Right atrium auricular region (tissue), 2 donors: ENCODE data around the genes RFC1 and RBM47.

GRCh38 chr4:39043444-39044255 lies 11.4 kb upstream of the TMEM156 start:
- PRO-cap: bidirectional peak, plus-strand start at chr4:39043645, minus-strand start at chr4:39043562; bidirectional peak, plus-strand start at chr4:39044074, minus-strand start at chr4:39043956
- RAMPAGE, long total RNA, 2 experiments: no peak in any of the 2 experiments

DNA sequence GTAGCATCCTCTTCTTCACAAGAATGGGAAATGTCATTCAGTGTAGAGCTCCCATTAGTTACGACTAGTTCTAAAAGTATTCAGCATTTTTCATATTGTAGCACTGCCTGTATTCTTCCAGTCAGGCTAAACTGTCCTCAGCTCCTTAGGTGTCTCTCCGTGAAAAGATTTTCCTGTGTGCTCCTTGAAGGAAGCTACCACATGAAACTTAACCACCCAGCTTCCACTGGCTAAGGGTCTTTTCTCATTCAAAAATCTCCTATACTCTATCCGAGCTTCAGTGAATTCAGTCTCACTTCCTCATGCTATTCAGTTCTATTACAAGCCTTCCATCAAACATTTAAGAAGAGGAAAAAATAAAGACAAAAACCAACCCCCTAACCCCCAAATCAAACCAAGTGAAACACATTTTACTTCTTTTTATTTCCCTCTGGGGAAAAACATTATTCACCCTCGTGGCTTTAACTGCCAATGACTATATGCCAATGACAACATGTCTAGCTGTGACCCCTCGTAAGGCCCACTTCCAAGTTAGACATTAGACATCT lies 16.2 kb upstream of the WDR19 start:
- PRO-cap: no peak
- RAMPAGE, long total RNA, 2 experiments: no peak in any of the 2 experiments

- PRO-cap: no peak
- RAMPAGE, long total RNA, 2 experiments: no peak in any of the 2 experiments
Measured at GRCh38 chr4:39341225-39341520, 25.0 kb downstream of the RFC1 start.

GRCh38 chr4:39353011-39354170 lies 12.8 kb downstream of the RFC1 start:
- PRO-cap: no peak
- RAMPAGE, long total RNA, 2 experiments: no peak in any of the 2 experiments

GRCh38 chr4:39365462-39366751 lies at the start of gene RFC1:
Gene RFC1, minus strand, starts transcription at chr4:39366362.
- PRO-cap: bidirectional peak, plus-strand start at chr4:39366416, minus-strand start at chr4:39366348
- RAMPAGE, long total RNA, 2 experiments: start-site peak on the minus strand in 2 of 2 experiments, at chr4:39366338-39366370 at its widest, 277 to 352 reads per replicate

DNA sequence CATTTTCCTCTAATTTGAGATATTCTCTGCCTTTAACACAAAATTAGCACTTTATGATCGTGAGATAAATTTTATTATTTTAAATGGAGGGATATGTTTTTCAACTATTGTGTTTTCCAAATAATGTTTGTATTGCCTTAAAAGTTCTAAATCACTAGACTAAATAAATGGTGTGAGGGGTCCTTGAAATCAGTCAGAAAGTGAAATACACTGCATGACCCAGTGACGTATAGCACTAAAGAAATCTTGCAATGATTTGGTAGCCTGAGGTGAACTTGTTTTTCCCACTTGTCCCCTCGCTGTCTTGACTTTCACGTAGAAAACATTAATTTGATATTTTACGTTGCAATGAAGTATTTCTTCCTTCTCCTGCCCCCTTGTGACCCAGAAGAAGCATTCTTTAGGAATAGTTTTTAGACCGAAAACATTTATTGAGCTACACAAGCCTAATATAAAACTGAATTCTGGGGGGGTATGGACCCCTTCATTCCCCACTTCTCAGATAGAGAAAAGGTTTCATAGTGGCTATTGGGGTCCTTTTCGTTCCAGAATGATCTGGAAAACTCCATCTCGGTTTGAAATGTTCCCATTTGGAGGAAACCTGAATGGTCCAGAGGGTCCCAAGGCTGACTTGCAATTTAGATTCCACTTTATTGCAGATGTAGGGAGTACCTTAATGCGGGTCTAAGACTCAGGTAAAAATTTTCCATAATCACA lies 3.7 kb downstream of the KLB start:
- PRO-cap: no peak
- RAMPAGE, long total RNA, 2 experiments: no peak in any of the 2 experiments

DNA sequence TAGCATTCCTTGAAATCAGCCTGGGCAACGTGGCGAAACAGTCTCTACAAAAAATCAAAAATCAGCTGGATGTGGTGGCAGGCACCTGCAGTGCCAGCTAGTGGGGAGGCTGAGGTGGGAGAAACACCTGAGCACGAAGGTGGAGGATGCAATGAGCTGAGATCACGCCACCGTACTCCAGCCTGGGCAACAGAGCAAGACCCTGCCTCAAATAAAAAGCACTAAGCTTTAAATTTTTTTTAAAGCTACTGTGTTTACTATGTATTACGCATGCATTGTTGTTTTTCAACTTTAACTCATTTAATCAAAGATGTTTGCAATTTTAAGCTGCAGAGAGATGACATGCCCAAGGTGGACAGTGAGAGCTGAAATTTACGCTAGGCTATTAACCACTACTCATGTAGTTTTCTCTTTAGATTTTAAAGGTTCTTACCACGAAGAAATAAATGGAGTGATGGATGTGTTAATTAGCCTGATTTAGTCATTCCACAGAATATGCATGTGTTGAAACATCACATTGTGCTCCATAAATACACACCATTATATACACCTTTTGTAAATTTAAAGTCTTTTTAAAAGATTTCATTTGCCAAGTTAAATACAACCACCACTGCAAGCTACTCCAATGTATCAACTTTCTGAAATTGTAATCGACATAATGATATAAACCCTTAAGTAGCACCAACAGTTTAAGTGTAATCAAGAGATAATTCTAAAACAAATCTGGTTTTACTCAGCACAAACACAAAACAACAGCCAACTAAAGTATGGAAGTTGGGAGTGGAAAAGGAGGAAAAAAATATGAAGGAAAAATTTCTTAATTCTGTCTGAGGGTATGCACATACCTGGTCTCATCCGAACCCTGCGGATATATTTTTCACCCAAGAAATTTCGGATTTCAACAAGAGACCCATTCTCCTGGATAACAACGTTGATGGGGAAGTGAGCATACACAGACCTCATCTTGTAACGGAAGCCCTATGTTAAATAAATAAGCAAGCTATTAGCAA lies 2.9 kb downstream of the RPL9 start:
- PRO-cap: no peak
- RAMPAGE, long total RNA, 2 experiments: no peak in any of the 2 experiments

DNA sequence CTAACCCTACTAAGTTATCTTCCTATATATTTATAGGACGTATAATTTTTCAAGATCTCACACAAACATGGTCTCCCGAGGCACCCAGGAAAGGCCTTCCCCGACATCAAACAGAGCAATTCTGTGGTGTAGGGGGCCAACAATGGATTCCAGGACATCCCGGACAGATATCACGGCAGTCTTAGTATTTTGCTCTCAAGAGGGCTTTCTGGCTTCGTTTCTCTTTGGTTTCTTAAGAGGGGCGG lies 706 bp downstream of the UGDH start:
- PRO-cap: no peak
- RAMPAGE, long total RNA, 2 experiments: no peak in any of the 2 experiments

DNA sequence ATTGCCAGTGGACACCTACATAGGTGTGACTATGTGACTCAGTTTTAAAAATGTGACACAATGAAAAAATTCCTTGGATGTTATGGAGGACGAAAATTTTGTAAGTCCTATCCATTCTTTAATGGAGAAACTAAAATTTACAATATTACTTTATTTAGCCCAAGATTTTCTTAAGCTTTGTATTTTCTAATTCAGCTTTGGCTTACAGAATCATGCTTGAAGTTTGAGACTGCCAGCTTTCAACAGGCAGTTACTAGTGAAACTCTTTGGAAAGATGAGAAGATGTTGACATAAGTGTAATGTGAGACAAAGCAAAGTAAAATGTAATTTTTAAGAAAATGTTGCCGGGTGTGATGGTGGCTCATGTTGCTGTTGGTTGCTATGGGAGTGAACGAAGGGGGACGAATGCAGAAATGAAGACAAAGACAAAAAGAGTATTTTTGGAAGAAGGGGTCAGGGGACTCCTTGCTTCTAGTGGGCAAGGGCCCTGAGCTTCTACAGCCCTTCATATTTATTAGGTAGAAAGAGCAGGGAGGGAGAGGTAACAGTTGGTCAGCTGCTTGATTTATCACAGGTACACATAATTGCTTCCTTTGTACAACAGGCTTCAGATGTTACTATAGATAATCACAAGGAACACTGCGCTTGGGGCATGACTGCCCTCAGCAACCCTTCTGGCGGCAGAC lies 11.8 kb upstream of the UGDH start:
- PRO-cap: no peak
- RAMPAGE, long total RNA, 2 experiments: no peak in any of the 2 experiments

DNA sequence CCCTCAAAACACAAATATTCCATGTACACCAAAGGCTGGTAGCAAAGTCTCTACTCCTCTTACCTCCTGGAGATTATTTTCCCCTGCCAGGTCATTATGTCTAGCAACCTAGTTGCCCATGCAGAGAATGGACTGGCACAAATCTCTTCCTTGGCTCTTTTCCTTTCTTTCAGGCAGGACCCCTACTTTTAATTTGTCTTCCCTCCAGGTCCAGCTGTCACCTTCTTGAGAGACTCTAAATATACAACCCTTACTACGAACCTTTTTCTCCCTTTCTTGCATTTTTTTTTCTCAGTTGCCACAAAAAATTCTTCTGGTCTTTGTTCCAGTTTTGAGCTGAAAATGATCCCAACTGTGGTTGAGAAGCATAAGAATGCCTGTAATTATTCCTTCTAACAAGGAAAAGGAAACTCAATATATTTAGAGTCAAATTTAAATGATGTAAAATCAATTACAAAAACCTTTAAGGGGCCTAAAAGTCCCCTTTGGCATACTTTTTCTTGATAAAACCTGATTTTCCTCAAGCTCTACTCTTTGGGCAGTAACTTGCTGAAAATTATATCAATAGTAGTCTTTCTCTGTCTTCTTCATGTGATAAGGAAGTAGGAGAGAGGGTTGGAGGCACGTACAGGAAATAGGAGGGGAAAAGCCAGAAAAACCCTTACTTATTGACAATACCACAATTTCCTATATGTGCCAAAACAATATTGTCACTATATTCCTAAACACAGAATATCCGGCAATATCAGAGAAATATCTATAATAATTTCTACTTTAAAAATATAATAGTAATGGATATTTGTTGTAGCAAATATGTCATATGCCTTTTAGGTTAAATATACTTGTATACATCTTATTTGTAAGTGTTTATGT lies 9.4 kb downstream of the RHOH start:
- PRO-cap: no peak
- RAMPAGE, long total RNA, 2 experiments: no peak in any of the 2 experiments

DNA sequence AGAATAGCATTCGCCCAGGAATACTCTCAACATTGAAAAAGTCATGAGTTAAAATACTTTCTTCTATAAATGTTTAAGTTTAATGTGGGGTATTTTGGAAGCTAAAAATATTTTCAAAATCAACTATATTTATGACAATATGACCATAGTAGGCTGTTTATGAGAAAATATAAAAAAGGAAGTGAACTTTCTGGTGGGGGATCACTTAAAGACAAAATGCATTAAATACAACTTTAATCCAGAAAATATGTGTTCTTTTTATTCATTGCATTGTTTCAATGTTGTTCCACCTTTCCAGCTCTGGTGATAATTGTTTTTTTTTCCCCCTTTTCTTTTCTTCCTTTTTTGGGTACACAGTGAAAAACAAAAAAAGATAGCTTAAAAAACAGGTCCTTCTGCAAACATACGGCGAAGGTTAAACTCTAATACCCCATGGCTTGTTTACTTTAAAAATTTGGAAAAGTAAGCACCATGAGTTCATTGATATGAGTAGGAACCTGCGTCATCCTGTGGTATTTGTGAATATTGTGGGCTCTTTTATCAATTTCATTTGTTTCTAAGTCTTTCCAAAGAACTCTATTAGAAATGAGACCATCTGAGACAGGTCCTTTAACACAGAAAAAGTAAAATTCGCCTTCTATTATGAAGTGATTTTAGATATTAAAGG lies 123.4 kb downstream of the CHRNA9 start:
- PRO-cap: no peak
- RAMPAGE, long total RNA, 2 experiments: no peak in any of the 2 experiments

DNA sequence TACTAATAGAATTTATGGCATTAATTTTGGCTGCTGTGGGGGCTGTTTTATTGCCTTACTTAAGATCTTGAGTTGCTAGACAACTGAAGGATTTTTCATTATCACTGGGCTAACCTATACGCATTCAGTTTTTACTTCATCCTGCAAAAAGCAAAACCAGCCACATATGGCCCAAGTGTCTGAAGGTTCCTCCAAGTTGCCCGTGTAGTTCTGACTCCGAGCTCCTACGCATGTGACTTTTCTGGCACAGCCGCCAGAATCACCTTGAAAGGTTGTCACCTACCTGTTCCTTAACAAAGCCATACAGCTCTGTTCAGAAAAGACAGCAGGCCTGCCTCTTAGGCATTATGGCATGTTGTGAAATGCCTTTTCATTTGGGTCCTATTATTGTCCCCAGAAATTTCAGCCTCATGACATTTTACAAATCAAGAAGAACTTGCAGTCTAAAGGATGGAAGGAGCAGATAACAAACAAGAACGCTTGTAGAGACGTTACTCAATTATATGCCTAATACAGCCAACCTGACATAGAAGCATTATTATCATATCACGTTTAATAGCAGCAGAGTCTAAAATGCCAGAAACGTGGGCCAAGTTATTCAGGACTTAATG lies 118.6 kb downstream of the RBM47 start:
- PRO-cap: no peak
- RAMPAGE, long total RNA, 2 experiments: no peak in any of the 2 experiments

GRCh38 chr4:40515752-40516195 lies 113.9 kb downstream of the RBM47 start:
- PRO-cap: no peak
- RAMPAGE, long total RNA, 2 experiments: no peak in any of the 2 experiments

DNA sequence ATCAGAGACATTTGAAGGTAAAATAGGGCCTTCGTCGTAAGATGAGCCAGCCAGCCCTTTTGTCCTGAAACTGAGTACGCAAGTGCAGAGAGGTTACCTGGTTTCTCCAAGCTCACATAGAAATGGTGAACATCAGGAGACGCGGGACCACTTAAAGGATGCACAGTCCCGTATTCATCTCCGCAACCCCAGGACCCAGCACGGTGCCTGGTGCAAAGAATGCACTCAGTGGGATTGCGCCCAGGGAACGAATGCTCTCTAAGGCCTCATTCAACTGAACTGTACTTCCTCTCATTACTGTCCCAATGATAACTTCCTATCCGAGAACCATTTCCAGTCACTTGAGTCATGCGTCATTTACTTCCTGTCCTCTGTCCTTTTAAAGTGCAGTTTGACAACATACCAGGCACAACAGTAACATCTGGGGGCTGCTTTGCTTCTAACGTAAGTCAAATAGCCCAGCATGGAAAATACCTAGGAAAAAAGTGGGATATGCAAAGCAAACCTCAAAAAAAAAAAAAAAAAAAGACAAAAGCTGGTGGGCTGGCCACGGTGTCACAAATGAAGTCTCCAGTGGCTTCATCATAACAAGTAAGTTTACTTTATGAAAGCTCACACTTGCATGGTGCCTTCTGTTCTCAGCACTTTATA lies 75.6 kb downstream of the RBM47 start:
- PRO-cap: bidirectional peak, plus-strand start at position 409 of the sequence, minus-strand start at position 283 of the sequence
- RAMPAGE, long total RNA, 2 experiments: no peak in any of the 2 experiments

- PRO-cap: no peak
- RAMPAGE, long total RNA, 2 experiments: no peak in any of the 2 experiments
Measured at GRCh38 chr4:40559556-40560609, 69.8 kb downstream of the RBM47 start.

DNA sequence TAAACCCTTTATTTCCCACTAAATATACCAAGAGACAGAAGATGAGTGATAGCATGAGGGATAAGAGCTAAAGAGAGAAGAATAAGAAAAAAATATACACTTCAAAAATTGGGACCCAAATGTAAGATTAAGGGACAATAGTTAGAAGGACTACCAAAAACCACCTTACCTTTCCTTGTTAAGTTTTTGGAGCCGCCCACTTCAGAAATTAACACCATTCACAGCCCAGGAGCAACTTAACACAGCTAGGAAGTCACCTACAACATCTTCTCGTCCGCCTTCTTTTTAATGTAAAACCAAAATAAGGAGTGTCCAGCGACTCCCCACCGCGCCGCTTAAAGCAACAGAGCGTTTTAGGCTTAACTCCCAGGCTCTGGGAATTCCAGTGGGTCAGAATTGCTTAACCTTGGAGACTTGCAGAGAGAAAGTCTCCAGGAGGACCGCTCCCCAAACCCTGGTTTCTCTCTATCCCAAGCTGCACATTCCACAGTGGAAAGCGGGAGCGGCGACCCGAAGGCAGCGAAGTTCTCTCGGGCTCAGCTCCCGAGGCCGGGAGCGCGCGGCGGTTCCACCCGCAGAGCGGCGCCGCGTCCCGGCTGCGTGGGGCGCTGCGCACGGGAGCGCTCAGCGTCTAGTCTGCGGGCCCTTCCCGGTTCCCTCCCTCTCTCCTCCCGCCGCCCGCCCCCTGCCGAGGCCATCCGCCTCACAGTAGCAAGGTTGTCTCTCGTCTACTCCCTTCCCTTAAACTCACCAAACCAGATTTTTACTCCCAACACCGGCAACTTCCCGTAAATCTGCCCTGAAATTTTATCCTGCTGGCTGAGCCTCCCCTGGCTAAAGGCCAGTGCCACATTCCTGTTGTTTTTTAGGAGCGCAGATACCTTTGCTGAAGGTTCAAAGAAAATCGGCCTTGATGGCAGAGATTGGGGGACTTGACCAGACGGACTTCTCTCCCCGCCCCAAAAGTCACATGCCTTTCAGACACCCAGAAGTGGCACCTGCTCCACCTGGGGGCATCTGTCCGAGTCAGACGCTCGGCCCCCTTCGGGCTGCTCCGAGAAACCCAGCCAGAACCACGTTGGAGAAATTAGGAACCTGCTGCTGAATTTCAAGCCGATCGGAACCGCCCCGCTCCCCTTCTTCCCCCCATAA lies at the start of gene RBM47:
Gene RBM47, minus strand, starts transcription at position 638 of the 1,152 bp plus-strand sequence.
- PRO-cap: bidirectional peak, plus-strand start at position 688 of the sequence, minus-strand start at position 602 of the sequence
- RAMPAGE, long total RNA, 2 experiments: start-site peak on the minus strand in 2 of 2 experiments, centred at positions 596 to 605 of the sequence, 22 to 61 reads per replicate

DNA sequence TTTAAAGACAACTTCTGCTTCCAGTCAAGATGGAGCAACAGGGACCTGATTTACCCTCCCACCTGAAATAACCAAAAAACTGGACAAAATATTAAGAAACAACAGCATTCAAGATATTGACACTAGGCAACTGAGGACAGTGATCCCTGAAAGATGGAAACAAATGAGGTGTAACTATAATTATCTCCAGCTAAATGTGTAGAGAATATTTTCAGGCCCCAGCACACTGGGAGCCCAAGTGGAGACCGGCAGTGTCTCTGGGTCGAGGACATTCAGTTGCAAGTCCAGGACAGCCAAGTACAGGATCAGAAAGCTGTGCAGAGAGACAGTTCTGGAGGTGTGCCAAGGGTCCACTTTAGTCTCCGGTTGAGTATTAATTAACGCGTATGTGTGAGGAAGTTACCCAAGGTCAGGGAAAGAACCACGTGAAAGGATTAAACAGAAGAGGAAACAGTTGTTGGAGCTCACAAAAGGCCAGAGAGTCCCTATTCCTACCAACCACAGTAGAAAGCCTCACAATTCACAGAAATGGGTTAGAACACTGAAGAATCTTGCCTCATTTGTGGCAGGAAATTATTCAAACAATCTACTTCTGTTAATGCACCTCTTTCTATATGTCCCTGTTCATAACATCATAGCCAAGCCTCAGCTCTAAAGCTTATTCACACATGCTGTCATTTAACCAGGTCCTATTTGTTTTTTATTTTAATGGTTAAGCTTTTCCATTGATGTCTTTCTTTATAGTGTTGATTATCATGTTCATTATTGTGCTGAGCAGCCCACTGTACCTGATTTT lies 18.0 kb upstream of the NSUN7 start:
- PRO-cap: no peak
- RAMPAGE, long total RNA, 2 experiments: no peak in any of the 2 experiments

DNA sequence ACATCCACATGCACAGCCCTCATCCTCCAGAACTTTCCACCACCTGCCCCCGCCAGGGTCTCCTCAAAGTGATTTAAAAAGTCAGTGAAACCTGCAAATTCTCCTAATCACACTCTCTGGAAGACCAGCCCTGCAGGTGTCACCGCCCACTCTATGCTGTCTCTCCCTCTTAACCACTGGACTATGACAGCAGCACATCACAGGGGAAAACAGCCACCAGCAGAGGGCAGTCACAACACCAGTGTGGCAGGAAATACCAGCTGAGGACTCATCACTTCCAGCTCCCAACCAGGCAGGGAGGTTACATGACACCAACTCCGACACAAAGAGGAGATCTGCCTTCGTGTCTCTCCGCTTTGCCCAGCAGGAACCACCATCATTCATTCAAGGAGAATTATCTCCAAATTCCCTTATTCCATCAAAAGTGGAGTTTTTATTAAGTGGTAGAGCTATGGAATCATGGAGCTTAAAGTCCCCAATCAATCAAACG lies 91.2 kb downstream of the NSUN7 start:
- PRO-cap: bidirectional peak, plus-strand start at position 274 of the sequence, minus-strand start at position 158 of the sequence
- RAMPAGE, long total RNA, 2 experiments: no peak in any of the 2 experiments

GRCh38 chr4:40953656-40954576 lies 204.2 kb downstream of the NSUN7 start:
- PRO-cap: no peak
- RAMPAGE, long total RNA, 2 experiments: no peak in any of the 2 experiments

GRCh38 chr4:41028433-41029532 lies 185.6 kb downstream of the APBB2 start:
- PRO-cap: no peak
- RAMPAGE, long total RNA, 2 experiments: no peak in any of the 2 experiments